ENCODE measurements around a stretch of chr13.

DNA sequence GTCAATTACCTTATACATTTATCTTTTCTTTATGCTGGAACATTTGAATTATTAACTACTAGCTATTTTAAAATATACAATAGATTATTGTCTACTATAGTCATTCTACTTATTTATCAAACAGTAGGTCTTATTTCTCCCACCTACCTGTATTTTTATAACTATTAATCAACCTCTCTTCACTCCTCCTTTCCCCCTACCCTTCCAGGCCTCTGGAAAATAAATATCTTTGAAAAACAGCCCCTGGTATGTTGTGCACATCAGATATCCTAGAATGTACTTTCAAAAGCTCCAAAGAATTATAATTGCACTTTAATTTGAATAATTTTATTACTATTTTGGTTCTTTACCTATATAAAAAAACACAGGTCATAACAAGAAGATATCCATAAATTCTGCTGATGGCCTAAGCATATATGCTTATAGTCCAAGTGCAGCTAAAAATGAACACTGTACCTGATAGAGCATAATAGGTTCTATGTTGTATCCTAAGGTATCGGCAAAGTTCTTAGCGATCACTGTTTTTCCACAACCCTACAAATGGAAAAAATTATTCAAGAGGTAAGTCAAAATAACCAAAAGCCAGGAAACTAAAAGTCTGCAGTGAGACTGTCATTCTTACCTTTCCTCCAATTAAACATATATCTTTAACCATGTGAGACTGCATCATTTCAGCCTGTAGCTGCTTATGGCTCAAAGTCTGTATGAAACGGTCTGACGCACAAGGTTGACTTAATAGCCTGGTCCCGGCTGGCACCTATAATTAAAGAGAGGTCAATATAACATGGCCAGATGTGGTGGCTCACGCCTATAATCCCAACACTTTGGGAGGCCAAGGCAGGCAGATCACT lies 95.4 kb downstream of the VWA8 start:
- PRO-cap, result no peak

- PRO-cap, result no peak
Observed at GRCh38 chr13:41907262-41907858, 53.5 kb downstream of the VWA8 start.

GRCh38 chr13:41961762-41962160 lies 852 bp upstream of the VWA8 start:
- PRO-cap, result no peak

DNA sequence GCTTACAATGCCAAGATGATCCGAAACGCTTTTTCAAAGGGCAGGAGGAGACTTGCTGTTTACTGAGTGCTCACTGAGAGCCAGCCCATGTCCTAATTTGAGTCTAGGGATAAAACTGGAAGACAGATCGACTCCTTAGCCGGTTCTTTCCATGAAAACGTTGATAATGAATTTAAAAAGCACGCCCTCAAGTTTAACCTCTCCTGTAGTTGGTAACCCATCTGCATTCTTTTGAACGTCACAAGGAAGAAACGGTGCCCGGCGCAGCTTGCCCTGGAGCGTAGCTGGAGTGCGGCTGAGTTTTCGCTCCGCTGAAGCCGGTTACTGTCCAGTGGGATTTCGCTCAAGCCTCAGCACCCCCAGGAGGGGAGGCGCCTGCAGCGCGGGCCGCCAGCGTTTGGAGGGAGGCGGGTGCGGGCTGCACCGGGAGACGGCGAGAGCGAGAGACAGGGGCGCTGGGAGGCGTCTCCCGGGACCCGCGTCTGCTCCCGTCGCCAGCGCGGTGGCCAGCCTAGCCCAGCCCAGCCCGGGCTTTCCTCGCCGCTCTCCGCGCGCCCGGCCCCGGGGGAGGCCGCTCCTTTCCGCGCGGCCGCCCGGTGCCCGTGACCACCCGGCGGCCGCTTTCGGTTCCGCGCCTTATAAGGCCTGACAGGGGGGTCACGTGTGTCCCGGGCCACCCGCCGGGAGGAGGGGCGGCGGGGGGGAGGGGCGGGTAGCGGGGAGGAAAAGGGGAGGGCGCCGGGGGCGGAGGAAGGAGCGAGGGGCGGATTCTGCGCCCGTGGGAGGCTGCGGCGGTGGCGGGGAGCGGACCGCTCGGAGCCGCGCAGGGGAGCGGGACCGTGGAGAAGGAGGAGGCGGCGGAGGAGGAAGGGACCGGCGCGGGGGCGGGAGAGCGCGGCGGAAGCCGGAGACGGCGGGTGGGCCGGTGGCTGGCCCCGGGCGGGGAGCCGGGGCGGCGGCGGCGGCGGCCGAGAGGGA lies 8.4 kb upstream of the DGKH start:
- PRO-cap, result unidirectional peak, plus-strand start at position 243 of the sequence; bidirectional peak, plus-strand start at position 785 of the sequence, minus-strand start at position 612 of the sequence

DNA sequence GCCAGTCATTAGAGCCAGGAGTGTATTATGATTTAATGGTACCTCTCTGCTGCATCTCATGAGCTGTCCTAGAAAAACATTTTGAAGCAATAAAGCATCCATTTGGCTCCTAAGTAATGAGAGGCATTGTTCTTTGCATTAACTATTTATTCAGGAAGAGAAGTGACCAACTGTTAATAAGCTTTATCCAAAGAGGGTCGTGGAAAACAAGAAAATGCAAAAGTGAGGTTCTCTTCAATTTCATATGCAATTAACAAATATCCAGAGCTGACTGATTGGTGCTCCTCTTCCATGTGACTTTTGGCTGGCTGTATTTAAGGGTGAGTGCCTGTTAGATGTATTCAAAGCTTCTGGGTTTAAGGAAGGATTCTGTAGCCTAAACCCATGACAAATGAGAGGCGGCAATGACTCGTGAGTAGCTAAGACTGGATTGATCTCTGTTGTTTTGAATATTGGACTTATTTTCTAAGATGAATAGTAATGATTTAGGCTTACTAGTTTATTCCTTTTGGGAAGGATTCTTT lies 105.2 kb downstream of the DGKH start:
- PRO-cap, result no peak

DNA sequence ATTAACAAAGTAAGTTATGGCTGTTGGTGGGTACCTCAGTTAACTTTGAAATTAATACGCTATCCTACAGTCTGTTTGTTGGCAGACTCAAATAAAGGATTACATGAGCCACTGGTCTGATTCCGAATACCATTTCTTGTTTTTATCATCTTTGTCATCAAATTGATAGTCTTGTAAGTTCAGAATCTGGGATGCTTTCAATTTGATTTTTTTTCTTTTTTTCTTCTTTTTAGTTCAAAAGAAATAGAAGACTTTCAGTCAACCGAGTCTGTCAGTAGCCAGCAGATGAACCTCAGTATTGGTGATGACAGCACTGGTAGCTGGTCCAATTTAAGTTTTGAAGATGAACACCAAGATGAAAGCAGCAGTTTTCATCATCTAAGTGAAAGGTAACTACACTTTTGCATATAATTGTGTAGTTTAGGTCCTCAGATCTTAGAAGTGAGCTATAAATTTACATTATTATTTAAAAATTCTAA lies 36.3 kb downstream of the AKAP11 start:
- PRO-cap, result no peak

DNA sequence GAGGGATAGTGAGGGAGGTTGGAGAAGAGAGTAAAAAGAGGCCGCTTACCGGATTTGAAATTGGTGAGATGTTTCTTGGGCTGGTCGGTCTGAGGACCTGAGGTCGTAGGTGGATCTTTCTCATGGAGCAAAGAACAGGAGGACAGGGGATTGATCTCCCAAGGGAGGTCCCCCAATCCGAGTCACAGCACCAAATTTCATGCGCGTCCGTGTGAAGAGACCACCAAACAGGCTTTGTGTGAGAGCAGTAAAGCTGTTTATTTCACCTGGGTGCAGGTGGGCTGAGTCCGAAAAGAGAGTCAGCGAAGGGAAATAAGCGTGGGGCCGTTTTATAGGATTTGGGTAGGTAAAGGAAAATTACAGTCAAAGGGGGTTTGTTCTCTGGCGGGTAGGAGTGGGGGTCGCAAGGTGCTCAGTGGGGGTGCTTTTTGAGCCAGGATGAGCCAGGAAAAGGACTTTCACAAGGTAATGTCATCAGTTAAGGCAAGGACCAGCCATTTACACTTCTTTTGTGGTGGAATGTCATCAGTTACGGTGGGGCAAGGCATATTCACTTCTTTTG lies 91.2 kb downstream of the FAM216B start:
- PRO-cap, result no peak

GRCh38 chr13:43054583-43055822 lies 31.6 kb downstream of the DNAJC15 start:
- PRO-cap, result no peak

DNA sequence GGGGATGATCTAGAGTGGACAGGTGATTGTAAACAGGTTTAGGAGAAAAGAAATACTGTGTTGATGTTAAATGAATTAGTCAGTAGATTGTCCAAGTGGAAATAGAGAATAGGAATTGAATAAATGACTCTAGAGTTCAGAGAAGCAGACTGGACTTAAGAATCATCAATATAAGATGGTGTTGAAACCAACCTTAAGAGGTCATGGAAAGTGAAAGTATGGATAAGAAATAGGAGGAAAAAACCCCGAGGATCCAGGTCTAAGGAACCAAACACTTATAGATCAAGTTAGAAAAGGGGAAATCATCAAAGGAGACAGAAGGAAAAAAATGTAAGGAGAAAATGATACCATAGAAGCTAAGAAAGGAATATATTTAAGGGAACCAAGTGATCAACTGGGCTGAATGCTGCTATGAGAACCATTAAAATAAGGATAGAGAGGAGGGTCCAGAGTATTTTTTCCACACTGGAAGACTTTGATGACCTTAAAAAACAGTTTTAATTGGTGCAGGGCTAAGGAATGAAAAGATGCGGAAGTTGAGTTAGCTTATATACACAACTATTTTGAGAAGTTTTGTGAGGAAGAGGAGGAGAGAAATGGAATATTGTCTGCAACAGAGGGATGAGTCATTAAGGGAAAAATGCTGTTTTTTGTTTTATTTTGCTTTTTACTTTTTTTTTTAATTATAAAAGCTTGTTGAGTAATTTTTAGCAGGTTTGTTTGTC lies 72.1 kb downstream of the DNAJC15 start:
- PRO-cap, result no peak

DNA sequence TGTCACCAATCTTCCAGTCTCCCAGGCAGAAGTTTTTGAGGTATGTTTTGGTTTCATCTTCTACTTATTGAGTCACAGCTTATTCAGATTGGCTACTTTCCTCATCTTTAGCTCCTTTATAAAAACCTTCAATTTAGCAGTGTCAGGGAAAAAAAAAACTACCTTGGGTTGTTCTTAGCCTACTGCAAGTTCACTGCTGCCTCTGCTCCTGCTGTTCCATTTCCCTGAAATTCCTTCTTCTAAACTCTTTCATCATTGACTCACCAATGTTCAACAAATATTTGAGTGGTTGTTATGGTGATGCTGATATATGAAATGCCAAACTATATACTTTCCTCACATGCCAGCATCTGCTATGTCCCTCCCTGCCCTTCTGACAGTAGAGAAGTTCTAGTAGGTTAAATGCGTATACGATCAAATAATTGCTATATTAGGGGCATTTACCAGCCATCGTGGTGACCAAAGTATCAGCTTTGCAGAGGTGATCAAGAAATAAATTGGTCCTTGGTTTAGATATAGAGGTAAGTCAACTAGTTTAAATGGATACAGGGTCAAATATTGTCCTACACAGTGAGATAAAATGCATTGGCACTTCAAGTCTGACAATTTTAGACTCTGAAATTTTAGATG lies 29.1 kb downstream of the LACC1 start:
- PRO-cap, result no peak

GRCh38 chr13:44021606-44021865 lies 139.5 kb downstream of the SMIM2 start:
- PRO-cap, result no peak

DNA sequence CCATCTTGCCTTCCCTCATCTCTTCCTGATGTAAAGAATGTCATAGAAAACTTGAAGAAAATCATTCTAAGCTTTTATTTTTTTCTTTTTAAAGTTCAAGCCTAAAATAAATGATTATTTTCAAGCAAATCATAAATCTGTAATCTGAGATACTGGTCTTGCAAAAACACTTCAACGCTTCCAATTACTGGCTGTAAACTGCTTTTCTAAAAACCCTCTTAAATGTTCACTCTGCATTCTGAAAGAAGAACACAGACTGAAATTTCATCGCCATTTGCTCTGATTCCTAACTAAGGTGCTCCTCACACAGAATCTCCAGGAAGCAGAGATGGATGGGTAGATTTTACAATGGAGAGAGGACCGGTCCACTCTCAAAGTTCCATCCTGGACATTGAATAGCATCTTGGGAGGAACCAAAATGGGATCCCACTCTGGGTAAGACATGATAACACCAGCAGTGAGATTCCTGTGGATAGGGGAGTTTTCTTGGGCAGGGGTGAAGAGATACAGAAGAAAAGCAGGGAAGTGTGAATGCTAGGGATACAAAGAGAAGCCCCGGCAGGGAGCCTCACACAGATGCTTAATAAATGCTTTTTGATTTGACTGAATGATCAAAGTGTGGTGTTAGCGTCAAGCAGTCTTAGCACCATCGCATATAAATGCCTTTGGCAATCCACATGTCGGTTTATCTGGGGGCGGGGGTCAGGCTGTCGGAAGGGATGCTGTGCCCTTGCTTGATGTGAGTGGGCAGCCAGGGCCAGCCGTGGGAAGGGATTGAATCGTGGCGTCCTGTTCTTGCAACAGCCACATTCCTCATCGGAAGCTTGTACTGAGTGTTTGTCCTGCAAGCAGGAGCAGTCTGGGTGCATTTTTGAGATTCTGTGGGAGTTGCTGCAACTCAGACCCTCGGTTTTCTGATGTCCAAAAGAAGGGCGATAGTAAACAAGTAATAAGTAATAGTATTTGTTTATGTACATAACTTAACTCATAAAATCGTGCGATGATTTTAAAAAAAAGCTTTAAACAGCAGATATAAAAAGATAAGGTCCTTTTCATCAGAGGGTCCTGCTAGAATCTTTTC lies 108.4 kb downstream of the SMIM2 start:
- PRO-cap, result no peak

GRCh38 chr13:44055647-44056134 lies 105.4 kb downstream of the SMIM2 start:
- PRO-cap, result no peak

DNA sequence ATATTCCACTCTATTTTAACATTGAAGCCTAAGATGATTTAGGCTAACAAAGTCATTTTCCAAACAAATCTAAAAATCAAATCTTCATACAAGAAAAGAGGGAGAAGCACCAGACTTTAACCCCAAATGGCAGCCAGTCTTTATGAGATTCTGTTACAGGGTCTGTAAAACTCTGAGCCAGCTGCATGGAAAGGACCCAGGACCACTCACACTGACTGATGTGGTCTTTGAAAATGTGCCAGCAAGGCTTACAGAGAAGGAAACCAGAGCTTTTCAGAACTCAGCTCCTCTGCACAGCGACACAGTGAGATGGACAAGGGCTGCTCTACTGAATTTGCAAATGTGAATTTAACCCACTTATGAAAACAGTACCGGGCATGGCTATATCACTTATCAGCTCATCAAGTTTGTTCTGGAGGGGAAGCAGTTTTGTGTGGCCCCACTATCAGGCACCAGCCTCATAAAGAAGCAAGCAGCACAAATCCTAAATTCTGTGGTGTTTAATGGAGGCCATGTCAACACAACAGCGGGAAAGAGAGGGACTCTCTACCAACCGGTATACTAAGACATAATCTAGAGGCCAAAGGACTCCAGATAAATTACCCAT lies 98.8 kb upstream of the SERP2 start:
- PRO-cap, result no peak

- PRO-cap, result no peak
Observed at GRCh38 chr13:44352102-44353122, 21.2 kb upstream of the SERP2 start.

DNA sequence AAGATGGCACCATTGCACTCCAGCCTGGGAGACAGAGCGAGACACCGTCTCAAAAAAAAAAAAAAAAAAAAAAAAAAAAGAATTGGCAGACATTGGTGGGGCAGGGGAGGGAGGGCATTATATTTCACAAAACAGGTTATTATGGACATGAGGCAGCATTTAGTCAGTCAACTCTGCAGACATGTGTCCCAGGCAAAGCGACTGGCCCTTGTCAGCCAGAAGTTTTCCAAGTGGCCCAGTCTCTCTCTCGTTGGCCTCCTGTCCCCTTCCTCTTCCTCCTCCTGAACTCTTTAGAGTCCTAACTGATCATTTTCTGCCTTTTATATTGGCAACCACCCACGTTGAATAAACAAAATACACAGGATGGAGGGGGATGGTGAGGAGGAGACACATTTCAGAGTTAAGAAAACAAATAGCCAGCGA lies 11.5 kb upstream of the SERP2 start:
- PRO-cap, result no peak

GRCh38 chr13:44434913-44436039 lies 61.7 kb downstream of the SERP2 start:
- PRO-cap, result bidirectional peak, plus-strand start at chr13:44435451, minus-strand start at chr13:44435225; bidirectional peak, plus-strand start at chr13:44435711, minus-strand start at chr13:44435671; unidirectional peak, minus-strand start at chr13:44435875

- PRO-cap, result no peak
Observed at GRCh38 chr13:44576879-44577209, 714 bp upstream of the TSC22D1 start.

- PRO-cap, result no peak
Observed at GRCh38 chr13:44734354-44734893, 158.3 kb upstream of the TSC22D1 start.

DNA sequence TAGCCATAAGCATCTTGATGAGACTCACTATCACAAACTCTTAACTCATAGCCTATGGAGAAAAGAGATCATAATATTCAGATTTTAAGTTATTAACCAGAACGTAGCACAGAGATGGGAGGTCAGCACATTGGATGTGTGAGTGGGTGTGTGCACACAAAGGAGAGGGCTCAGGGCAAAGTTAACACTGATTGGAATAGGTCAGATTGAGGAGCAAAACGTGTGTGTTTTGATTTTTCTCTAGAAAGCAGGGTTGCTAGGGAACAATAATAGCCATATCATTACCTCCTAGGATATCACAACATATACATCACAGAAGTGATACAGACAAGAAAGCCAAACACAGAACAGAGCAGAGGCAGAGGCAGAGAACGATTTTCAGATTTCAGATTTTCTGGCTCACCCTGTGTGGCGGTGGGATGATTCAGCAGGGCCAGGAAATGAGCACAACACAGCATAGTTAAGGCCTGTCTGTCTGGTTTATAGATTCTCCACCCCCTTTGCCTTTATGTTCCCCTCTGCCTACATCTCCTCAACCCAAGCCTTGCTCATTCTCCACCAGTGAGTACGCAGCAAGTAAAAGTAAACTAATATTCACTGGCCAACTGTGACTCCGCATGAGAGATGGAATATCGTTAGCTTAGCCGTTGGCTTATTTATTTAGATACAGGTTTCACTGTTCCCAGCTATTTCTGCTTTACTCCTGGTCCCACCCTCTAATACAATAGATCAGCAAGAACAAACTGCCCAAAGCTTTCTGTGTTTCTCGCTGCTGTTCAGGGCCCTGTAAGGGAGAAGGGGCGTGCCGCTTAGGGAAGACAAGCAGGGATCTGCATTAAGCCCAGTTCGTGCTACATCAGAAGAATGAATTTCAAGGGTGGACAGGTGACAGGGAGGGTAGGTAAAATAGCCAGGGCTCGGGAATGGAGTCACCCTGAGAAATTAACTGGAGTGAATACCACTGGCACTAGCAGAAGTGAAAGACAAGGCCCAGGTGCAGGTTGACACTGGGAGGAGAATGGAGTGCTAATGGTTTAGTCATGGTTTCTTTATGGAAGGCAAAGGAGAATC lies 182.7 kb upstream of the TSC22D1 start:
- PRO-cap, result no peak

Measured in anterior vena cava (tissue), 1 donor.